Daoy (cell line): Measurements from ENCODE around the genes DNAJC9, PPP3CB and SEC24C.

GRCh38 chr10:72328091-72329171 lies 26.3 kb downstream of the DNAJB12 start:
- RAMPAGE, long total RNA = no peak

DNA sequence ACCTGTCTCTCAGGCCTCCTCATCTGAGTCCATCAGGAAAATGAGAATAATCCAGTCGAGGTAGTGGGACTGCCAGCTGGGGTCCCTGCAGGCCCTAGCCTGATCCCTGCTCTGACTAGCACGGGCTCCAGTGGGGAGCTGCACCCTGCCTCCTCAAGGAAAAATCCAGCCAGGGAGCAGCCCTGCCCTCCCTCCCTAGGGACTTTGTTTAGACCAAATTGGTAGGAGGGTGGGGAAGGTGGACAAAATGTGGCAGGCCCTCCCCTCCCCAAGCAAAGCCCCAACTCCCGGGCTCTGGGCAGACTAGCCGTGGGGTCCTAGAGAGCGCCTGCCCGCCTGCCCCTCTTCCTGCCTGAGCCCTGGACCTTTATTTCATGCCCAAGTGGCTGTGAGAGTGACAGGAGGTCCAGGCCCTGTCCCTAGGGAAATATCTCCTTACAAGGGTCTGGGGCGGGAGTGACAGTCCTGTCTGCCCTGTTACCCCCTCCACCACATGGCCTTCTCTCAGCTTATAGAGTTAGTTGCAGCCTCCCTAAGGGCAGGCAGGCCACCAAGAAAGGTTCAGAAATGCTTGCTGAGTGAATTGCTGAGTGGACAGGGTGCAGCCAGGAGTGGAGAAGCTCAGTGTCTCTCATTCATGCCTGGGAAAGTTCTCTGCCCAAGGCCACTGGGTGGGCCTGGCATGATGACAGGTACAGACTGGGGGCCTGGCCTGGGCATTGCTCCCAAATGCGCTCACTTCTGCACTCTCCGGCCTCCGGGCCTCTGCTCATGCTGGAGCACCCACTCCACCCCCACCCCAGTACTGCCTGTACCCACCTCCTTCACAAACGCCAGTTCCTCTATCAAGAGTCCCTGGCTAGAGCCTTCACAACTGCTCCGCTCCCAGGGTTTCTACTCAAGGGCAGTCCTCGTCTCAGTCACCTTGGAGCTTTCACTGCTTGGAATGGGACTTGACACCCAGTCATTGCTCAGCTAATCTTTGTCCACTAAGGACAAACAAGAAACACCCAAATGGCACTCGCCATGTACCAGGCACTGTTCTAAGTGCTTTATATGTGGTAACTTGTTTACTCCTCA lies 25.2 kb downstream of the DNAJB12 start:
- RAMPAGE, long total RNA = no peak

GRCh38 chr10:72332805-72333949 lies 21.5 kb downstream of the DNAJB12 start:
- RAMPAGE, long total RNA = no peak

DNA sequence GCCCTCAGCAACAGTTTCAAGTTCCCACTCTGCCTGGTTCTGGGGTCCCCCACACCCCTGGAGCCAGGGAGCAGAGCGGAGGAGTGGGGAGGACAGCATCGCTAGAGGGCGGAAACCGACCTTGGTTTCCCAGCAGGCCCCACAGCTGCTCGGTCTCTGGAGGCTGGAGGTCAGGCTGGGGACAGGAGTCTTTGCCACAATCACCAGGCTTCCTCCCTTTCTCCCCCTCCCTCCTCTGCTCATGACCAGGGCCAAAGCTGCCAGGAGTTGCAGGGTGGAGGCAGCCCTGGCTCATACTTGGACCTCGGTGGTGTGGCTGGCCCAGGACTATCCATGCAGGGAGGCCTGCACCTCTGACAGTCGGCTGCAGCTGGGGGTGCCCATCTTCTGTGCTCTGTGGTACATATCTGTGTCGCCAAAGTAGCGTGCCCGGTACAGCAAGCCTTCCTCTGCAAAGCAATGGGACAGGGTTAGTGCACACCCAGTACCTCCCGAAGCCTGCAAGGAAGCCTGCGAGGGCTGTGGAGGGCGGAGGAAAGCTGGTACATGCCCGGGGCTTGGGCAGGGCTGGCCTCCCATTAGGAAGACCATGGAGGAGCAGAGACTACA lies 19.1 kb downstream of the DNAJB12 start:
- RAMPAGE, long total RNA = no peak

- RAMPAGE, long total RNA = no peak
Observed at GRCh38 chr10:72336092-72337090, 18.3 kb downstream of the DNAJB12 start.

GRCh38 chr10:72341953-72342378 lies 12.8 kb downstream of the DNAJB12 start:
- RAMPAGE, long total RNA = no peak

- RAMPAGE, long total RNA = no peak
Observed at GRCh38 chr10:72685256-72686014, 6.5 kb upstream of the MCU start.

DNA sequence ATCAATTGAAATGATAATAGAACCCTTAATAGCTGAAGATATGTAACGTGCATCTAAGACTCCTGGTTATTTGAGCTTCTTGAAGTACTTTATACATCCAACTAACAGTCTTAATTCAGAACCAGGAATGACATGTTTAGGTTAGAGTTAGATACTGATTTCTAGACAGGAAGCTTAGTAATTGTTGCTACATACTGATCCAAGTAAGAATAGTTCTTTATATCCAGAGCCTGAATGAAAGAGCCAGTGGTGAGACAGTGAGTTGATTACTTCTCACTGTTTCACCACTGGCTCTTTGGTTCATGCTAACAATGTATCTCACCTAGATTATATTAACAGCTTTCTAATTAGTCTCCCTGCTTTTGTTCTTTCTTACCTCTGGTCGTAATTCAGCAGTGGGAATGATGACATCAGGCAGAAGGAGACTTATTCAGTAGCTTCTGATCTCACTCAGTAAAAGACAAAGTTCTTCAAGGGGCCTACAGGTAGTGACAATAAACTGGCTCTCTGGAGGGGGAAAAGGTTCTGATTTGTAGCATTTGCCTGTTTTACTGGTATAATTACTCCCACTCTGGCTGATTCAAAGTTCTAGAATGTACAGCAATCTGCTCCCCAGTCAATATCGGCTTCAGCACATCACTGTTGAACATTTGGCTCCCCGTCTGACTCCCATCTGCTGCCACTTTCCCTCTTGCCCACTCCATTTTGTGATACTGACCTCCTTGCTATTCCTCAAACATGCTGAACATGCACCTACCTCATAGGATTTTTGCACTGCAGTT lies 29.0 kb downstream of the MCU start:
- RAMPAGE, long total RNA = no peak

DNA sequence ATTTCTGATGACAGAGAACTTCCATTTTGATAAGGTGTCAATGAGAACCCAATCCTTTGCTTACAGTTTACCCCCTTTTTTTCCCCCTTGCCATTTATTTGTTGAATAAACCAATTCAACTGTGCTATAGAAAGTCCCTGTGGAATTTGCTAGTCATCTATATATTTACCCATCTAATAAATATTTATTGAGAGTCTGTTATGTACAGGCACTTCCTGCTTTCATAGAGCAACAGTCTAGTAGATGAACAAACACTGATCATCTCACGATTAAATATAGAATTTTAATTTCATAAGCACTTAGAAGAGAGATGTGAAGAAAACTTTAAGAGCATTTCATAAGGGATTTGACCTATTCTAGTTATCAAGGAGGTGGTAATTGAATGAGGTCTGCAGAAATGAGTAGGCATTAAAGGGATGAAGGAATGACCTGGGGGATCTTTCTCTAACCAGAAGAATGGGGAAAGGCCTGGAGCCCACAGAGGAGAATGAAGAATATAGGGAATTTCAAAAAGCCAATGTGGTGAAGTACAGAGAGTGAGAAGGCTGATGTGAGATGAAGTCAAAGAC lies 87.9 kb upstream of the OIT3 start:
- RAMPAGE, long total RNA = no peak

- RAMPAGE, long total RNA = start-site peak on the minus strand at chr10:73247214-73247260, 152 and 35 reads in 2 replicates
Observed at GRCh38 chr10:73246688-73247788, at the start of gene DNAJC9. DNAJC9 (minus strand) TSS chr10:73247255.

GRCh38 chr10:73251269-73252130 lies 944 bp downstream of the MRPS16 start:
- RAMPAGE, long total RNA = no peak

DNA sequence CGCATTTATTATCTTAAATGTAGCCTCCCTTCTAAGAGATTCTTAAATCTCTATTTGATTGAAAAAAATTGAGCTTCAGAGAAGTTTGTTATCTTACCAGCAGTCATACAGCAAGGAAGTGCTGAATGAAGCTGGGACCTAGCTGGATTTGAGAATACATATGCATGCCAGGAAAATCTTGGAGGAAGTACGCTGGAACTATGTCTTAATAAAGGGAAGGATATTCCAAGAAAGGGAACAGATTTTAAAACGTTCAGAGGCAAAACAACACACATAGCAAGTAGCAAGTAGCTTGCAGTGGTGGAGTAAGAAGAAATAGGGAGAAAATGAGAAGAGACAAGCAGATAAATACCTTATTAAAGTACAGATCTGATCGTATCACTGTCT lies 1.5 kb downstream of the CFAP70 start:
- RAMPAGE, long total RNA = no peak

- RAMPAGE, long total RNA = no peak
Observed at GRCh38 chr10:73495879-73496230, at the start of gene PPP3CB. PPP3CB (minus strand) TSS chr10:73496024.

- RAMPAGE, long total RNA = no peak
Observed at GRCh38 chr10:73552827-73553128, 38.4 kb downstream of the USP54 start.

GRCh38 chr10:73624800-73625268 lies 16.4 kb downstream of the MYOZ1 start:
- RAMPAGE, long total RNA = no peak

DNA sequence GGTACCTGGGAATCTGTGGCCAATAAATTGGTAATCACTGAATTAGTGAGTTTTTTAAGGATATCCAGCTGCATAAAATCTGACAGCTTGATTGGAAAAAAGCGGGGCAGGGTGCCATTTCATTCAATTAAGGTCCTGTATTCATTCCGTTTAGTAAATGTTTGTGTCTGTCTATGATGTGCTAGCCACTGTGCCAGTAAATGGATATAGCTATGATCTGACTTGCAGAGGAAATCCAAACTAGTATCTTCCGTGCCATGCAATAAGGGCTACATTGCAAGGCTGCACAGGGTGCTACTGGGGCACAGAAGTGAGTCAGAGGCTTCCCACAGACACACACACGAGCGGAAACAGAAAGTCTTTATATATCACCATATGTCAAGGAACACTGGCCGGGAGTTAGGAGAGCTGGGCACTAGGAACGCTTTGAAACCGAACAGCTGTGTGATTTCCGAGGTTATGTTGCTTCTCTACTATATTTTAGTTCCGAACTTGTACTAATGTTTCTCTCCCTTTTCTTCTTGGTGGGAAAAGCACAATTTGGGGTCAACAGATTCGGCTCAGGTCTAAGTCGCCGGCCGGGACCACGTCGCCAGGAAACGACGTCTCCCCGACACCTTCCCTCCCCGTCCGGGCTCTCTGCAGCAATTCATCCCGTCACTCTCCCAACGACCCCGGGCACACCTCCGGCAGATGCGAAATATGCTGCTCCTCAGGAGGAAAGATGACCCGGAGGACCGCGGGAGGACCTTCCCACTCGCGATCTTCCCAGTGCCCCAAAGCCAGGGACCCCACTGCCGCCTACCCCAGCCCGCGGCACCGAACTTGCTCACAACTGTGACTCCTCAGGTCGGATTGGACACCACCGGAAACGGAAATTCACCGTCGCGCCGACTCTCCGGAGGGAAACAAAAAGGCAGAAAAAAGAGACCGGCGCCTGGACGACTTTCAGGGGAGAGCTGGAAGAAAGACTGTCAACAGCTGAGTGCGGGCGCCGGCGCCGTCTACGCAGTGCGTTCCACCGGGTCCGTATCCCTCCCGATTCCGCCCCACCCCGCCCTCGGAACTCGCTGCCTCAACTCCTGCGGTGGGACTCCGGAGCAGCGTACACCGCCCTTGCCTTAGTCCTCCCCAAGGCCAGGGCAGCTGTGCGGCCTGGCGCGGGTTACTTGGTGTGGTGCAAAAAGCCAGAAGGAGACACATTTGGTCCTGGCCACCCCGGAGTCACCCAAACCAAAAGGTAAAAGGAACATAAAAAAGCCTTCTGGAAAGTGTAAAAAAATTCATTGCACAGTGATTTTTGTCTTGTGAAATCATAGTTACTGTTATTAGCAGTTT lies 14.1 kb upstream of the SEC24C start:
- RAMPAGE, long total RNA = no peak

DNA sequence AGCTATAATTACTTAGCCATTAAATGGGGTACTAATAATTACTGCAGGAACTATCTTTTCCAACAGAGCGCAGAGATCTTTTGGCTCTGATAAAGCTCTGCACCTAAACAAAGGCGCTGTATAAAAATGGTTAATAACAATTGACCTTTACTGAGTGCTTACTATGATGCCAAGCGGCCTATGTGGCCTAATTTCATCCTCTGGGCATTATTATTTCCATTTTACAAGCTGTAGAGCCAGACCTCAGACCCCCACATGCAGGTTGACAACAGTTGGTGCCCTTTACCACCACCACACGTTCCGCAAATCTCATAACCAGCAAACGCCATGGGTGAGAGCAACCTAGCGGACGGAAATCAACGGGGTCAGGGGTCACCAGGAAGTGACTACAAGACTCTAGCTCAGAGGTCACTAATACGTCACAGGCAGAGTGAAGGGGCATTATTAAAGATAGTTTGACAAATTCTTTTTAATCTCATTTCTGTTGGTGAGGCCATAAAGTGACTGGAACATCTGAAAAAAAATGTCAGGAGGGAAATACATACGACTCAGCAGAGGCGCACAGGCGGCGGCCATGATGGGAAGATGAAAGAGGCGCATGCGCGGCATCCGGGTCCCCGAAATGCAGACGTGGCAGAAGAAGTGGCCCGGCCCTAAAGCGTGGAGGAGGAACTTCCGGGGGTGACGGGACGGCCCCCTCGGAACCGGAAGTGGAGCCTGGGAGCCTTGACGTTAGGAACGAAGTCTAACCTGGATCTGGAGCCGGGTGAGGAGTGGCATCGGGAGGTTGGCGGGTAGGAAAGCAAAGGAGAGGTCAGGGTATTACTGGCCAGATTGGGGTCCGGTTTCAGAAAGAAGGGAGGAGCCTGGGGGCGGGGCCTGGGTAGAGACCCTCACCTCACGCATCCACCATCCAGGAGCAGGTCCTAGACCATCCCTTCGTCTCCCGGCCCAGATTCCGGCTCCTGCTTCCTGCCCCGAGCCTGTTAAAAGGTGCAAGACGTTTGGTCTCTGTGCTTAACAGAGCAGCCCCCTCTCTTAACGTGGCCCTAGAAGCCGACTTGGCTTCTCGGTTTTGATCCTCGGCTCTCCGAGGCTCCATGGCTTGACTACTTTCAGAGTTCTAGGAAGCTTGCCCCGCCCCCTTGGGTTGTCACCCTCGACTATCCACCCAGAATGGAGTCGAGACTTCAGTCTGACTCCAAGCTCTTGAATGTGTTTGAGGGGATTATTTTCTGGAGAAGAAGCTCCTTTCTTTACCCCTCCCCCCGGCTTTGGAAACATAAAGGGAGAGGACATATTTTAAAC lies at the start of gene SEC24C:
TSS of gene SEC24C (plus strand) at position 701 of the 1,308 bp plus-strand sequence.
- RAMPAGE, long total RNA = no peak

- RAMPAGE, long total RNA = no peak
Observed at GRCh38 chr10:73779399-73780138, 2.3 kb upstream of the CHCHD1 start.

GRCh38 chr10:73940515-73941068 lies 29.7 kb downstream of the PLAU start:
- RAMPAGE, long total RNA = no peak

- RAMPAGE, long total RNA = no peak
Observed at GRCh38 chr10:74113866-74114700, 36.5 kb downstream of the AP3M1 start.